BE2C (cell line): ENCODE results near the gene WDR27.

GRCh38 chr6:167735650-167736148 lies 91.0 kb upstream of the AFDN start:
- RRBS, result no CpG with 5 or more reads among the region's 8 CpGs

- RRBS, result no CpG with 5 or more reads among the region's 10 CpGs
These were observed 62.0 kb upstream of the AFDN start for GRCh38 chr6:167764648-167765081.

DNA sequence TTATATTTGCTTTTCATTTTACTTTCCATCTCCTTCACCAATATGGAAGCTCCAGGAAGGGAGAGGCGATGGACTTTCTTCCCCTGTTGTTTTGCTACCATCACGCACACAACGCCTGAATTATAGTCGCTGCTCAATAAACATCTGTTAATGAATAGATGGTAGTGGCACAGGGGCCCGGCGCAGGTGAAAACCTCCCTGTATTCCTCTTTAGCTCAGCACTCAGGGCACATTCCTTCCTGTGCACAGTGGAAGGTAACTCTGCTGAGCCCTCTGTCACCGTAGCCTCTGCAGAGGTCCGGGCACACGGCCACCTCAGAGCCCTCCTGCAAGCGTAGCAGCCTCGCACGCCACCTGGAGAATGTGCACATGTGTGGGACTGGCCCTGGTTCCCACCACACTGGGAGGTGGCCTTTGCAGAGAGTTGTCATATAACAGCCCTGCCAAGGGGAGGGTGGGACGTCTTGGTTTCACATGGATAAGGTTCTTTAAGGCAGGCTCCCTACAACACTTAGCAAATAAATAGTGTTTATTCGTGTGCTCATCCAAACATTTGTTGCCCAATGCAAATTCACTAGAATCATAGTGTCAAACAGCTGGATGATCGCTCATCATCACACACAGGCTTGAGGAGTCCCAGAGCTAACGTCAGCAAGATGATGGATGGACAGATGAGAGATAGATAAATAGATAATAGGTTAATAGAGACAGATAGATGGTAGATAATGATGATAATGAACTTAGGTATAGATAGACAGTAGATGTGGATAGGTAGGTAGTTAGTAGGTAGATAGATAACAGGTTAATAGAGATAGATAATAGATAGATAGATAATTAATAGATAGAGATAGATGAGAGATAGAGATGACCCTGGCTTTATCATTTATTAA lies 32.3 kb upstream of the AFDN start:
- RRBS, result no CpG with 5 or more reads among the region's 16 CpGs

DNA sequence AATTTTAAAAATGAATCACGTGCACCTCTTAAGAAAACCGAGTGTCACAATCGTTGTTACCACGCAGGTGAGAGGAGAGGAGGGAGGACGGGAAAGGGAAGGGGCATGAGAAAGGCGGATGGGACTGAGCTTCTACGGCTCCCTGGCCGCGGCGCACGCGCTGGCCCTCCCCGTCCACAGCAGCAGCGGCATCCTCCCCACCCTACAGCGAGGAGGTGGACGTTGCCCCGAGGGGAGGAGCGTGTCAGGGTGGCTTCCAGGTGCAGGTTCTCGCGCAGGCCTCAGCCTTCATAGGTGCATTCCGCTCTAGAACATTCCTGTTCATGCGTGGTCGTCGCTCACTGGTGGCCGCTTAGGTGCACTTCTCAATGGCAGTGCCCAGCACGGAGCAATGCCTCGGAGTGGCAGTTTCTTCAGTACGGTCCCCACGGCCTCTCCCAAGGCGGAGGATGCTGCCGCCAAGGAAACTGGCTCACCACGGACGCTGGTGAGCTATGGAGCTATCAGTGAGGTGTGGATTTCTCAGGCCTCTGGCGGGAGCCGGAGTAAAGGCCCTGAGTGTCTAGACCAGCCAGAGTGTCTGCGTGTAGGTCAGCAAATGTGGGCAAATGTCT lies 29.6 kb upstream of the AFDN start:
- RRBS, result no CpG with 5 or more reads among the region's 36 CpGs

GRCh38 chr6:167805640-167806694 lies 20.7 kb upstream of the AFDN start:
- RRBS, result no CpG with 5 or more reads among the region's 11 CpGs

- RRBS, result no CpG with 5 or more reads among the region's 6 CpGs
These were observed 1.7 kb upstream of the AFDN start for GRCh38 chr6:167825056-167825369.

DNA sequence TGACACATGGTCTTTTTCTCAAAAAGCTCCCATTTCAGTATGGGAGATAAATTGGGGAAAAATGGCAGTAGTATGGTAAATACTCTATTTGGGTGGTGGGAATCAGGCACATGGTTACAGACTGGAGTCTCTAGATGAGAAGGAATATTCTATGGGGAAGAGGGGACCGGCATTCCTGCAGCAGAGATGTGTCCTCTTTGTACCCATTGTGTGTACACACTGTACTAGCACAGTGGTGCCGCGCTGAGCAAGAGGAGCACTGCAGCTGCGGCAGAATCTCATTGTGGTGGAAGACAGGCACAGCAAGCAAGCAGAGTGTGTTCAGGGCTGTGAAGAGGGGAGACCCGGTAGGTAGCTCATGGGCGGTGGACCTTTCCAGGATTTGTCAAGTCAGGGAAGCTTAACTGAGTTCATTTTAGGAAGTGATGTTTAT lies 13.0 kb downstream of the AFDN start:
- RRBS, result no CpG with 5 or more reads among the region's 6 CpGs

- RRBS, result no CpG with 5 or more reads among the region's 4 CpGs
These were observed 43.5 kb downstream of the AFDN start for GRCh38 chr6:167870167-167870738.

GRCh38 chr6:168025800-168026122 lies 28.3 kb downstream of the KIF25 start:
- RRBS, result no CpG with 5 or more reads among the region's 14 CpGs

GRCh38 chr6:168088131-168088807 lies 9.3 kb upstream of the FRMD1 start:
- RRBS, result 57% methylated on average over 6 of the region's 14 CpGs

GRCh38 chr6:168102311-168102939 lies 23.4 kb upstream of the FRMD1 start:
- RRBS, result no CpG with 5 or more reads among the region's 9 CpGs

GRCh38 chr6:168158666-168159097 lies 79.7 kb upstream of the FRMD1 start:
- RRBS, result 33% methylated on average over 3 of the region's 8 CpGs

DNA sequence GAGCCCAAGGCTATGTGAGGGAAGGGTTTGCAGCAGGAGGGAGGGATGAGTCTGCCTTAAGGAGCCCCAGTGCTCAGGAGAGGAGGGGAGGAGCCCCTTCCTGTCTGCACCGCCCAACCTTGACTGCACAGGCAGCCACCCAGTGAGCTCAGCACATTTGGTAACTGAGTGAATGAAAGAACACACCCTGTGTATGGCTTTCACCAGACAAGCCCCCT lies 17.1 kb downstream of the DACT2 start:
- RRBS, result no CpG with 5 or more reads among the region's 1 CpG

DNA sequence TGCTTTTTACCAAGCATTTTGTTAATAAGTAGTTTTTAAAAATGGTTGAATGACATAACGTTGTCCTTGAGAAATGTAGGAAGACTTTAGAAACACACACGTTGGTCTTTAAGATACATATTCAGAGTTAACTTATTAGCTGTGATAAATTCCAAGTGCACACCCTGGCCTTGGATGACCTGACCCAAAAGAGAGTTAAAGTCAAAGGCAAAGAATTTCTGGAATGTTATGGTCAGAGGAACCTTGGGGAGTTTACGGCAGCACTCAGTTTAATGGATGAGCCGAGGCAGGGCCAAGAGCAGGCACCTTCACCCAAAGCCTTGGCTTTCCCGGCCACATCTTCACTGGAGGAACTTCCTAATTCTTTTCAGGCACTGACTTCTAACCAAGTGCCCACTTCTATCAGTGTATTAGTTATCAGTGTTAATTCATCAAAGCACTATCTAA lies 200.5 kb downstream of the SMOC2 start:
- RRBS, result no CpG with 5 or more reads among the region's 5 CpGs

DNA sequence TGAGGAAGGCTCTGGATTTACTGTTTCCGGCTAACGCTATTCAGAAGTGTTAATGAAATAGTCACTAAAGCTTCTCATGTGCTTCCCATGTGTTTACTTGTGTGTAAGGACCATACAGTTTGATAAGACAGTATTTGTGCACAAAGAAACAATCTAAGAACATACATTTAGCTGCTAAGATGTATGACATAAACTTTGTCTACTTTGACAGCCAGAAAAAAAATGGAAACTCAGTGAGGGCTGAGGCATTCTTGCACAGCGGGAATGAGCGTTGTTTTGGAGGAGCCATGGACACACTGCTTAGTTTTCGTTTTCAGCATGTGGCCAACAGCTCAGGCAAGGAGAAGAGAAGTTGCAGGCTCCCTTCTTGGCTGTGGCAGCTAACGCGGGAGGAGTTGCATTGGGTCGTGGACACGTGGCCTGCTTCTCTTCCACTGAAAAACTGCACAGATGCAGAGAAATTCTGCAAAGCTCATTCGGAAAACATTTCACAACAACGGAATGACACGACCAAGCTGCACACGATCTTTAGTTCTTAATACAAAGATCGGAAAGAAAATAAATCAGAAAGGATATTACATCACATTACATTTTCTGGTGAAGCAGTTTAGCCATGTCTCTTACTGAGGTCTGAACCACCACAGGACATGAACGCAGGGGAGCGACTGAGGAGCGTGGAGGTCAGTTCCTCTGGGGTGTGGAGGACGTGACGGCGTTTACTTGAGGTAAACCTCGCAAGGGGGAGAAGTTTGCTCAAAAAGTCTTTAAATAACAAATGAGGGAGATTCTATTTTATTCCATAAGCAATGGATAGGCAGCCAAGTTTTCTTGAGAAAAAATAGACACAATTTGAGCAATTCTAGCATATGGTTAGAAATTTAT lies 178.5 kb downstream of the THBS2 start:
- RRBS, result no CpG with 5 or more reads among the region's 21 CpGs

- RRBS, result 81% methylated on average over 1 of the region's 14 CpGs
These were observed 90.8 kb downstream of the THBS2 start for GRCh38 chr6:169162692-169163380.

GRCh38 chr6:169371325-169371918 lies 117.8 kb upstream of the THBS2 start:
- RRBS, result no CpG with 5 or more reads among the region's 11 CpGs

DNA sequence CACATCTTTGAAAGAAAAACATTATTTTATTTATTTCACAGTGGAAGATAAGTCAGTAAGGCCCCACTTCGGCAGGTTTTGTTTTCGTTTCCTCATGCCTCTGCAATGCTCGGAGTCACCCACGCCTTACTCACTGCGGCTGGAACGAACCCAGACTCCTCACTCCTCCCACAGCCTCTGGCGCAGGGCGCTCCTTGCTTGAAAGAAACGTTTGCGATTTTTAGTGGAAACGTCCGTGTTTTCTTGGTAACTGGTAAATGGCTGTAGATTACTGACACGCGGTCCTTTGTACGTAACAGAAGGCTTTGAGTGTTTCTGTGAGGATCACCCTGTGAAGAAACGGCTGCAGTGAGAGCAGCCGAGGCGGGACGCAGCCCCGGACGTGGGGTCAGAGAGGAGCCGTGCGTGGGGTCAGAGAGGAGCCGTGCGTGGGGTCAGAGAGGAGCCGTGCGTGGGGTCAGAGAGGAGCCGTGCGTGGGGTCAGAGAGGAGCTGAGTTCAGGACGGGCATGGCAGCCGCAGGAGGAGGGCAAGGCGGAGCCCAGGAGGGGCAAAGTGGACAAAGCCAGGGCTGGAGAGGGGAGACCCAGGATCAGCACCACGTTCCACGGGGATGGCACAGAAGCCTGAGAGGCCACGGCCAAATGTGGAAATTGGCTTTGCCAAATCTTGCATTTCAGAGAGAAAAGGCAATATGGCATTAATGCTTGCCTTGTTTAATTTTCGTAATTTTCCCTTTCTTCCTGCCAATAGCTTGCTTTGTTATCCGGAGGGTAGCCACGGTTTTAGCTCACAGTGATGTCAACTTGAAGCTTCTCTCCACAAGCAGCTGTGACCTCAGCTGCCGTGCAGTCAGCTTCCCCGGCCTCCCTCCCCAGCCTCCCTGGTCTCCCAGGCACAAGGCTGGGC lies 198.7 kb upstream of the THBS2 start:
- RRBS, result 77% methylated on average over 4 of the region's 40 CpGs

- RRBS, result no CpG with 5 or more reads among the region's 48 CpGs
These were observed 499 bp downstream of the WDR27 start for GRCh38 chr6:169701205-169701855.

DNA sequence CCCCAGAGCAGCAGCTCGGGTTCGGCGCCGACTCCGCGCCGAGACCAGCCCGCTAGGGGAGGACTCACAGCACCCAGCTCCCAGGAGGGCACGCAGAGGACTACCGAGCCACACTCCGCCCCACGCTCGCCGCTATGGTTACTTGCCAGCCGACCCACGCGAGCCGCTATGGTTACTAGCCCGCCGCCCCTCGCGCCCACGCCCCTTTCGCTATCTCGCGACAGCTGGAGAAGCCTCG lies at the start of gene WDR27:
Gene WDR27 (minus strand): TSS at position 174 of the 238 bp plus-strand sequence.
- RRBS, result no CpG with 5 or more reads among the region's 27 CpGs